Smooth muscle cell (in vitro differentiated cells): ENCODE data around the genes VCPKMT, SOS2, L2HGDH, SAV1 and ABHD12B.

DNA sequence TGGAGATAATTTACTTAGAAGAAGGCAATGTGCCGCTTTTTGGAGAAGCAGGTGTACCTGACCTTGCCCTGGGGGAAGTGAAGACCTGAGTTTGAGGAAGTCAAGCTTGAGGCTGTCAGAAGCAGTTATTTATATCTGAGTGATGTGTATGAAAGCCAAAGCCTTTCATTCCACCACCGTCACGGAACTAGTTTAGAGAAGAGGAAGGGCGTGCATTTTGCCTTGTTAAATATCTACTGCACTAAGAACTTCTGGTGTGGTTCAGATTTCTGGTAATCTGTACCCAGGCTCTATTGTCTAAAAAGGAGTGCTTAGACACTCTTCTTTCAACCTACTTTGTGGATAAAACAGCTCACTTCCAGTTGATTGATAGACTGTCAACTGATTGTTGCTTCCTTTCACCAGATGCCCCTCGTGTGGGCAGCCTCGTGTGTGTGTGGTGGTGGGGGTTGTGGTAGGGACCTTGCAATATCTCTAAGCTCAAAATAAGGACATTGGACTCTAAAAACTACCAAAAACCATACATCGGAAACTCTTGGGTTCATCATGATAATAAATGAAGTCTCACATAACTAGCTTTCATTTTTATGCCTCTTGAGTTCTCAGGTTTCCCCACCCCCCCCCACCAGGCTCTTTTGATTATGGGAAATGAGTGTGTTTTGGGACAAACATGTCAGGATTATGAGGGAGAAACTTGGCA lies 78.5 kb downstream of the ARF6 start:
- RAMPAGE, long total RNA, result no peak

GRCh38 chr14:49975180-49975859 lies 82.4 kb downstream of the ARF6 start:
- RAMPAGE, long total RNA, result no peak

DNA sequence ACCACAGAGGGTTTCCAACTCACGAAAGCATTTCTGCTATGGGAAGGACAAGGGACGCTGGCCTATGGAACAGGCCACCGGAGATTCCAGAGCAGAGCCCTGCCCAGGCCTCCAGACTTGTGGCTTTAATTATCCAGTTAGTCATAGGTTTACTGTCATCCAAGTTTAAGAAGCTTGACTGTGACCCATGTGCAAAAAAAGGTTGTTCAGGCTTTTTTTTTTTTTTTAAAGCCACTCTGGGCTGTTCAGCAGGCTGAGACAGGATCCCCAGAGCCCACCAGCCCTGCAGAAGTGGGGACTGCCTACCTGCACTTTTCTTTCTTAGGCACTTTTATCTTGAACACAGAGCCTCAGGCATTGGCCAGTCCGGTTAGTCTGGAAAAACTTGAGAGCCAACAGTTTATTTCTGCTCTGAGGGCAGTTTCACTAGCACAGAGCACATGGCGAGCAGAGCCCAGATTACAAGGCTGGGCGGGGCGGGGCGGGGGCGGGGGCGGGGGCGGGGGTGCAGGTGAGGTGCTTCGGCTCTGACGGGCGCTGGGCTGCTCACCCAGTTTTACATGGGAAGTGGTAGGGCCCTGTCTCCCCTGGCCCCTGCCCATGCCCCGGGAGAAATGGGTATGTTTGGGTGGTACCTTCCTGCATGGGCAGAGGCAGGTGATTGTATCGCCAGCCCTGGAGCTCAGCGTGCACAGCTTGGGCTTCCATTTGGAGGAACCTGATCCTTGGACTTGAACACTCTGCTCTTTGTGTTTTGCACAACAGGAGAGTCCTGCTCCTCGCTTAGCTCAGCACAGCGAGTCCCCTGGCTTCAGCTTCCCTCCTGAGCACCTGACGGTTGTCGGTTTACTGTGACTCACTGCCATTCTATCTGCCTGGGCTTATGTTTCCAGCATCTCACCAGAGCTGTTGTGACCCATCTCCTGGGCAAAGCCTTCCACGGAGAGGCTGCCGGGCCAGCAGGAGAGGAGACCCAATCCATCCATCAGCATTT lies 108.3 kb downstream of the ARF6 start:
- RAMPAGE, long total RNA, result start-site peak on the minus strand centred at position 227 of the sequence, 413 bp wide, 18 and 13 reads in 2 replicates

DNA sequence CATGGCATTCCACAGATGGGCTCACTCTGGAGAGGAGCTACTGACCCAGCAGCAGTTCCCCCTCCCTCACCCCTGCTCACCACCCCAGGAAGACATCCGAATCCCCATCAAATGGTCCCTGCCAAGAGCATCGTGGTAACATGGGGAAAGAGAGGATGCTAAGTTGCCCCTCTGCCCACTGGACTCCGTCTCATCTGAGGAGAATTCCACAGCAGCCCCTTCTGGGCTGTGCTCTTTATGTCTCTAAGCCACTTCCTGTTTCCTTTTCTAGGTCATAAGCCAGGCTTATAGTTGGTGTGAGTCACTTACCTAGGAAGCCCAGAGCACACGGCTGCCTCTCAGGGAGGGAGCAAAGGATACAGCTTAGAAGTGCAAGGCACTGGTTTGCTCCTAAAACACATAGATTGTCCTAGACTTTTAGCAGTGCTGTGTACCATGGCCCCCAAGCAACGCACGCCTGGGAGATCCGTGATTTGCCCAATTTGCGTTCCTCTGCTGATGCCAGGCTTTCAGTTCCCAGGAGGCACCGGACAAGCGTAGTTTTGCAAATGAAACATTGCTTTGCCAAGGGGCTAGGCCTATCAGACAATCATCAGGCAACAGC lies 75.9 kb downstream of the VCPKMT start:
- RAMPAGE, long total RNA, result no peak

GRCh38 chr14:50085309-50086129 lies 30.9 kb downstream of the VCPKMT start:
- RAMPAGE, long total RNA, result no peak

GRCh38 chr14:50115987-50117029 lies at the start of gene VCPKMT:
Gene VCPKMT, minus strand, starts transcription at chr14:50116572.
- RAMPAGE, long total RNA, result no peak

GRCh38 chr14:50231457-50232582 lies at the start of gene SOS2:
Gene SOS2, minus strand, starts transcription at chr14:50231578.
- RAMPAGE, long total RNA, result no peak

GRCh38 chr14:50311468-50312436 lies at the start of gene L2HGDH:
Gene L2HGDH, minus strand, starts transcription at chr14:50312229.
- RAMPAGE, long total RNA, result start-site peak on the minus strand at chr14:50312181-50312241, 18 and 17 reads in 2 replicates; start-site peak on the plus strand at chr14:50312311-50312374, 44 and 55 reads in 2 replicates

DNA sequence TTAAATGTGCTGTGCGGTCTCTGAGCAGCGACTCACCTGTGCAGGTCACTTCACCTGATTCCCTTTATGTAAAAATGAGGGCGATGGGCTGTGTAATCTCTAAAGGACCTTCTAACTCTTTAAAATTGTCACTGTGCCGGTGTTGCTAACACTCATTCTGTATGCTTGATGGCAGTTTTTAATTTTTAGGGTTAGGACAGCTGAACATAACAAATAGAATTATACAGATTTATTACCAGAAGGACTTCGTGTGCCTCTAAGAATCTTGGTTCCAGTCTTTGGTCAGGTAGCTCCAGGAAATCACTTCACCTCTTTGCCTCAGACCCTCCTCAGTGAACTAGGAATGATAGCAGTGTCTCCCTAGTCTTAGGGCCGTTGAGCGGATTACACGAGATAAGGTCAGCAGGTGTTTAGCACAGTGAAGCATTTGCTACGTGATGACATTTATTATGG lies 919 bp downstream of the DMAC2L start:
- RAMPAGE, long total RNA, result no peak

- RAMPAGE, long total RNA, result no peak
These were observed 30.5 kb downstream of the DMAC2L start for GRCh38 chr14:50342528-50343214.

GRCh38 chr14:50667804-50667890 lies 459 bp downstream of the SAV1 start:
- RAMPAGE, long total RNA, result no peak

- RAMPAGE, long total RNA, result no peak
These were observed at the start of gene SAV1 for GRCh38 chr14:50667891-50669111. Gene SAV1, minus strand, starts transcription at chr14:50668306.

DNA sequence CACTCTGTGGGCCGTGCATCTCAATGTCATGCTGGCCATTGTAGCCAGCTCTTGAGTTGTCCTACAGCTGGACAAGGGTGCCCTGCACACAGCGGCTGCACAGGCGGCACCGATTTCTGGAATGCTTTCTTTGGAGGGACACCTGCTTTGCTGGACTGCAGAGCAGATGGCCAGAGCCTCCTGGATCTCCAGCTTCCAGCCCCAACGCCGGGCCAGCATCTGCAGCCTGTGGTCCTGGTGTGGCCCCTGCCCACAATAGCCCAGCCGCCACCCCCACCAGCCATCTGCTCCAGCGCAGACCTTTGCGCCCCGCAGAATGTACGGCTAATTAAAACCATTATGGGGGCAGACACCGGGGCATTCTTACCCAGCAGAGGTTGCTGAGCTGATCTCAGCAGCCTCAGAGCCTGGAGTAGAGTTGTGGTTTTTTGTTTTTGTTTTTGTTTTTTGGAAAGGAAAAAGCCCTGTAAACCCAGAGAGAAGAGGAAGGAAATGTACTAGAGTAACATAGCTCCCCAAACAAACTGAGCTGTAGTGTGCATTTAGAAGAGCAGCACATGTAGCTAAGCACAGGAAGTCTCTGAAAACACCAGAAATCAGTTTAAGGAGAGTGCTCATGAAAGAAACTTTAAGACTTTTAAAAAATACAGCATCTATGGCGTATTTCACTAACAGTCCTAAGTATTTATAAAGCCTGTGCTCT lies 45.8 kb downstream of the NIN start:
- RAMPAGE, long total RNA, result no peak

GRCh38 chr14:50871861-50872308 lies at the start of gene ABHD12B:
Gene ABHD12B, plus strand, starts transcription at chr14:50872053.
- RAMPAGE, long total RNA, result no peak

DNA sequence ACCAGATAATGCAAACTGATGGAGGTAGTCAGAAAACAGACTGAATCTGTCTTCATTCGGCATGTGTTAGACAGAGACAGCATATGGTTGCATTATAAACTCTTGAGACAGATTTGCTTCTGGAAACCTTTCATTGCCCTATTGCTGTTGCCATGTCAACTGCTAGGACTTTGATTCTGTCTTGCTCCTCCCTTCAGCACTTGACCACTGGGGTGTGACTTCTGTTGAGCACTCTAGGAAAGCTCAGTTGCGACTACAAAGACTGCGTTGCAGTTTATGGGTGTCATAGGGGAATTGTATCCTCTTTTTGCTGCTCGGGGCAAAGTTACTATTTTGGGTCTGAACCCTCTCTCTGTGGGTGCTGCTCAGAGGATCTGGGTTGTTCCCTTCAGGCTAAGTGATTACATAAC lies 44.2 kb upstream of the TRIM9 start:
- RAMPAGE, long total RNA, result no peak

- RAMPAGE, long total RNA, result no peak
These were observed 12.7 kb downstream of the GNG2 start for GRCh38 chr14:51873001-51873675.

DNA sequence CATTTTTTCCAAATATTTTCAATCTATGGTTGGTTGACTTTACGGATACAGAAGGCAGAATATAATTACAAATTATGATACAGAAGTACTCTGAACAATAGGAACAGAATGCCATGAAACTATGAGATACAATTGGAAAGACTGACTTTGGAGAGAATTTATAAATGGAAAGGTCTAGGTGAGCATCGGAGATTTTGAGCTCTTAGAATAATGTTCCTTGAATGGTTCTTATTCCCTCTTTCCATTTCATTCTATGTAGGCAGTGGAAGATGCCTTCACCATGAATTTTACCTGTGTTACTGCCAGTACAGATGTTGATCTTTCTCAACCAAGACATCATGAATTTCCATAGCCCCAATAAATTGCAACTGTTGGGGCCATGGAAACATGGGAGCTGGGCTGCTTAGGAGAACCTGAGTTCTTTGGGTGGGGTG lies 60.1 kb downstream of the GNG2 start:
- RAMPAGE, long total RNA, result no peak

DNA sequence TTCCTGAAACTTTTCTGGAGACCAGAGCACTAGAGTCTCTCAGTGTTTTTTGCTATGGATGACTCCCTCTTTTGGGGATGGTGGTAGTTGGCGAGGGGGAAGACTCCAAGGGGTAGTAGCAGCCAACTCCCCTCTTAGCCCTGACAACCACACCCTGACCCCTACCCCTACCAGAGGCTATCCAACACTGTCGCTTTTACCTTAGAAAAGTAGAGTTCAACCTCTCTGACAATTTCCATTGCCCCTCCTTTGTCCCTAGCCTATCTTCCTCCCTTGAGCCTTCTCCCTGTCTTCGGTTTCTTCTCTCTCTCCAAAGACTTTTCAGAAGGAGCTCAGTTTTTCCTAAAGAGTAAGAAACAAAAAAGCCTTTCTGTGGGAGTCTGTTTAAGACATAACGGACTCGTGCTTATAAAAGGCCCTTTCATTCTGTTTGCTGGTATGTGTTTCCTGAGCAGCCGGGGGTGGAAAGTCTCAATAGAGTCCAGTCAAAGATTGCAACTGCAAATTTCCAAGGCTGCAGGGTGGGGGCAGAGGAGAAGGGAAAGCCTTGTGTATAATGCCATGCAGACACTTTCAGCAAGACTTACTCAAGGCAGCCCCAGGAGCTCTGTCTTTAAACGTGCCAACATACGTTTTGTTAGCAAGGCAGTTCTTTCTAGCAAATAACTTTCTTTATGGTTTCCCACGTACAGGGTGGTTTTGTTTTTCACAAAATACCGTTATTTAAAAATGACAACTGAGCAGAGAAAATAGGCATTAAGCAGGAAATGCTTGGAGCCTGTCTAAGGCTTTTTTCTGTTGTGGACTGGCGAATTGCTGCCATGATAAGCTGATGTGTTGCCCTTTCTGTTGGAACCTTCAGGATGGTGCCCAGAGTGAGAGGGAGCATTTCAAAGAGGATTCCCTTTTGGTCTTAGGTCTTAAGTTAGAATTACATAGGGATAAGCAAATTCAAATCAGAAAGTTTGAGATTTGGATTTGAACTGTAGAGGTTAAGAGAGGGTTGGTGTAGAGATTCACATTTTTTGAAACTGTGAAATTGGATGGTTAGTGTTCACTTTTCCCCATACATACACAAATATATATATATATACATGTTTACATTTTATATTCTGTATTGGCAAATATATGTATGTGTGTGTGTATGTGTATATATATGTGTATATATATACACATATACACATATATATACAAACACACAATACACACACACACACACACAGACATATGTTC lies 62.4 kb downstream of the GNG2 start:
- RAMPAGE, long total RNA, result no peak

GRCh38 chr14:51961359-51961870 lies 27.9 kb upstream of the RTRAF start:
- RAMPAGE, long total RNA, result no peak

DNA sequence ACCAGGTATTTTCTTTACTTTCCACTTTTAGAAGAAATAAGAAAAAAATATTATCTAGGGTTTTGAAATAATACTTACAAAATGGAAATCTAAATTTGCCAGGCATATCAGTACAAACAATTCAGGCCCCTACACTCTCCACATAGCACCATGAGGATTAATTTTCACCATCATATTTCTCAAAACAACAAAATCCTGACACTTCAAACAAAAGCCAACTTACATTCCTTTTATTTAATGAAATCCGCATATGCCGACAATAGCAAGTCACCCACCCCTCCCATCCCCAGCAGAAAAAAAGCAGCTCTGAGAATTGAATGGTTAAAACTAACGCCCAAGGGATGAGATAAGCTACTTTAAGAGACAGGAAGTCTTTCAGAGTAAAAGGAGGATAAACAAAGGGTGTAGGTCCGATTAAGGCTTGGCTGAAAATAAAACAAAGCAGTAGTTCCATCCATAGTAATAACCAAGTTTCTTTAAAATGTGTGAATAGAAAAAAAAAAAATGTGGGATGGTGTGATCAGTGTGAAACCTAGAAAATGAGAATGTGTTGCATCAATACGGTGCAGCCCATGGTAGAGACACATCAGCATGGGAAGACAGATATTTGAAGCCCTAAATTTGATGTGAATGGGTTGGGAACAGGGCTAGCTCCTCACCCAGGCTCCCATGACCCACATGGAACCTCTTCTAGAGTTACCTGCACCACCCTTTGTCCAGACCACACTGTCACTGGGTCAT lies 31.6 kb downstream of the RTRAF start:
- RAMPAGE, long total RNA, result no peak